Lung (tissue), 4 donors: ENCODE measurements around the genes EHMT2, CFB, TNXB and AGPAT1.

DNA sequence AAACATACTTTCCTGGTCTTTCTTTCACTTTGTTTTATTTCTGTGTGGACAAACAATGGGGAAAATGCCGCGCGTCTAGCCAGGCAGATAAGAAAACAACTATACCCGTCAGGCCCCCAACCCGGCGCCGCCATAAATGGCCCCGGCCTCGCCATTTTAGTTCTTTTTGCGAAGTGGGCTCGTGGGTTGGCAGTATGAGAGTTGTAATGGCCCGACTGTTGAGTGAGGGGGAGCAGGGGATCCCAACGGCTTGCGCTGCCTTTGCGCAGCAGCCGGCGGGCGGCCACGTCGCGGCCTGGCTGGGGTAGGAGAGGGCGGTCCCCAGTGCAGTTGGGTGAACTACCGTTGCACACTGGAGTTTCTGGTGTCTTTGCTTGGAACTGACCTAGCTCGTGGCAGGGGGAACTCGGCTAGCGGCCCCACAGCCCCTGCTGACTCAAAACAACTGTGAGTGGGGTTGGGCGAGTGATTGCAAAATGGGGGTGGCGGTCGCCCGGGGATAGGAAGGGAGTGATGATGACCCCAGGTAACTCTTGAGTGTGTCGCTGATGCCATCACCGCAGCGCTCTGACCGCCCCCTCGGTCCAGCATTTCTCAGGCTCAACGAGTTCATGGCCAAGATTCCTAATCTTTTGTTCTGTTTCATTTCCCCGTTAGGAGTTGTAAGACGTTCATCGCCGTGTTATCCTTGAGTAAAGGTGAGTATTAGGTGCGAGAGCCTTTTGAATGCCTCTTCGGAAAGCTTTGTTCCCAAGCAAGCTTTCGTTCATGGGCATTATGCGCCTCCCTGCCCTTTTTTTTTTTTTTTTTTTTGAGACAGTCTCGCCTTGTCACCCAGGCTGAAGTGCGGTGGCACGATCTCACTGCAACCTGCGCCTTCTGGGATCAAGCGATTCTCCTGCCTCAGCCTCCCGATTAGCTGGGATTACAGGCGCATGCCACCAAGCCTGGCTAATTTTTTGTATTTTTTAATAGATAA, 7.5 kb downstream of the HSPA1B start:
- PRO-cap = unidirectional peak, plus-strand start at position 164 of the sequence
- RAMPAGE, long total RNA = start-site peak on the plus strand centred at position 145 of the sequence, 42 bp wide, 423 and 14 reads in 2 replicates
- RRBS = no CpG with 5 or more reads among the region's 51 CpGs

GRCh38 chr6:31836760-31837778, 9.5 kb downstream of the HSPA1B start:
- PRO-cap = no peak
- RAMPAGE, long total RNA = no peak
- RRBS = no CpG with 5 or more reads among the region's 8 CpGs

GRCh38 chr6:31864470-31865203, 2.0 kb upstream of the NEU1 start:
- PRO-cap = no peak
- RAMPAGE, long total RNA = no peak
- RRBS = no CpG with 5 or more reads among the region's 18 CpGs

- PRO-cap = no peak
- RAMPAGE, long total RNA = no peak
- RRBS = no CpG with 5 or more reads among the region's 7 CpGs
Measured at GRCh38 chr6:31866137-31866429, 3.5 kb upstream of the NEU1 start.

DNA sequence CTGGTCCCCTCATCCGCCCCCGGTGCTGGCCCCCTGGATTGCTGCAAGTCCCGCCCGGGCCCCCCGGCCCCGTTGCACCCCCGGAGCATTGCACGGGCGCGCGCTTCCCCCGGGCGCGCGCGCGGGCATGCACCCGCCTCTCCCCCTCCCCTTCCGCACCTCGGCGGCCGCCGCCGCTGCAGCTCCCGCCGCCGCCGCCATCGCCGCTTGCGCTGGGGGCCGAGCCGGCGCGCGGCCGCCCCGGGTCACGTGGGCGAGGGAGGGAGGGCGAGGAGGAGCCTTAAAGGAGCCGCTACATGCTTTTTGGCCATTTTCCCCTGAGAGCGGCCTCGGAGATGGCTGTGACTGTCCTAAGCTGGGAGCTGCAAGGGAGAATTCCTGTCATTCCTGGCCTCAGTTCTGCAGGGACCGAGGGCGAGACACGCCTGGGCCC, at the start of gene EHMT2:
EHMT2 (minus strand) TSS at position 222 of the 433 bp plus-strand sequence.
- PRO-cap = bidirectional peak, plus-strand start at position 310 of the sequence, minus-strand start at position 211 of the sequence
- RAMPAGE, long total RNA = no peak
- RRBS = 5% methylated on average over 16 of the region's 47 CpGs

DNA sequence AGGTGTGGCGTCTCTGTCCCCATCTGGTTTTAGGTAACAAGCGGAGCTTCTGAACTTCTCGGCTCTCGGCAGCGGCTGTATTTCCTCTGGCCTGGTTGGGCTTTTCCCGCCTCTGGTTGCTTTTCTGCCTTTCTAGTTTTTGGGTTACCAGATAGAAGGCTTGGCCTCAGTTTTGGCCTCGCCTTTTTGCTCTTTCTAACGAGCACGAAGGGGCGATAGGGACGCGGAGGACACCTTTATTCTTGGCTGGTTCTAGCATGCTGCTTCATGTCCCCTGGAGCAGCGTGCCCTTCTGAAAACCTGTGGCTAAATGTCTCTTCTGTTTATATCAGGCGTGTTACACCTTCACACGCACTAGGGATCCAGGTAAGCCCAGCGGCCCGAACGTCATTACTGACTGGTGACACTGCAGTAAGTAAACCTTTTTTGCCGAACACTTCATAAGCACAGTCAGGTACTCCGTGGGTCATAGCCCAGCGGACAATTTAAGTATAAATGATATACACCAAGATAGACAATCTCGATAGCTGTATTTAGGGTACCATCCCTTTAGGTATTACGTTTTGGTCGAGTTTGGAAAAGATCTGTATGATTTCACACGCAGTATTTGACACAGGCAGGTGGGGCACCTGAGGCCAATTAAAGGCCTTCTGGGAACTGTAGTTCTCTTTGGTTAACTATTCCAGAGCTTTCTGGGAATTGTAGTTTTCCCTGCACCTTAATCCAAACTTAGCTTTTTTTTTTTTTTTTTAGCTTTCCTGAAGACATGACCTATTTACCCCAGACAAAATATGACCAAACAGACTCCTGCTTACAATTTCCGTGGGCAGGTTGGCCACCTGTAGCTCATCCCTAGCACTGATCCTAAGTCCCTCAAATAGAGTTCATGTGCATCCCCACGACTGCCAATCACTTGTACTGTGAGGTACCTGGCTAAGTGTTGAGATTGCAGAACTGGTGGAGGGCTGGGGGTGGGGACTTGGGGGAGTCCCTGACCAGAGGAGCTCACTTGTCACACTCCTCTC, 724 bp upstream of the EHMT2 start:
- PRO-cap = no peak
- RAMPAGE, long total RNA = no peak
- RRBS = no CpG with 5 or more reads among the region's 27 CpGs

DNA sequence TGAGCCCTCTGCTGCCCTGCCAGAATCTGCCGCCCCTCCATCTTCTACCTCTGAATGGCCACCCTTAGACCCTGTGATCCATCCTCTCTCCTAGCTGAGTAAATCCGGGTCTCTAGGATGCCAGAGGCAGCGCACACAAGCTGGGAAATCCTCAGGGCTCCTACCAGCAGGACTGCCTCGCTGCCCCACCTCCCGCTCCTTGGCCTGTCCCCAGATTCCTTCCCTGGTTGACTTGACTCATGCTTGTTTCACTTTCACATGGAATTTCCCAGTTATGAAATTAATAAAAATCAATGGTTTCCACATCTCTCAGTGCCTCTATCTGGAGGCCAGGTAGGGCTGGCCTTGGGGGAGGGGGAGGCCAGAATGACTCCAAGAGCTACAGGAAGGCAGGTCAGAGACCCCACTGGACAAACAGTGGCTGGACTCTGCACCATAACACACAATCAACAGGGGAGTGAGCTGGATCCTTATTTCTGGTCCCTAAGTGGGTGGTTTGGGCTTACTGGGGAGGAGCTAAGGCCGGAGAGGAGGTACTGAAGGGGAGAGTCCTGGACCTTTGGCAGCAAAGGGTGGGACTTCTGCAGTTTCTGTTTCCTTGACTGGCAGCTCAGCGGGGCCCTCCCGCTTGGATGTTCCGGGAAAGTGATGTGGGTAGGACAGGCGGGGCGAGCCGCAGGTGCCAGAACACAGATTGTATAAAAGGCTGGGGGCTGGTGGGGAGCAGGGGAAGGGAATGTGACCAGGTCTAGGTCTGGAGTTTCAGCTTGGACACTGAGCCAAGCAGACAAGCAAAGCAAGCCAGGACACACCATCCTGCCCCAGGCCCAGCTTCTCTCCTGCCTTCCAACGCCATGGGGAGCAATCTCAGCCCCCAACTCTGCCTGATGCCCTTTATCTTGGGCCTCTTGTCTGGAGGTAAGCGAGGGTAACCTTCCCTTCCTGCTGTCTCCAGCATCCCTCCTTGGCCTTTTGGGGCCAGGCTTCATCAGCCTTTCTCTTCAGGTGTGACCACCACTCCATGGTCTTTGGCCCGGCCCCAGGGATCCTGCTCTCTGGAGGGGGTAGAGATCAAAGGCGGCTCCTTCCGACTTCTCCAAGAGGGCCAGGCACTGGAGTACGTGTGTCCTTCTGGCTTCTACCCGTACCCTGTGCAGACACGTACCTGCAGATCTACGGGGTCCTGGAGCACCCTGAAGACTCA, at the start of gene CFB:
CFB (plus strand) TSS at position 728 of the 1,204 bp plus-strand sequence.
- PRO-cap = no peak
- RAMPAGE, long total RNA = start-site peak on the plus strand centred at position 758 of the sequence, 65 bp wide, 3,418 and 612 reads in 2 replicates
- RRBS = 12% methylated on average over 4 of the region's 21 CpGs

GRCh38 chr6:31947000-31947971, 1.4 kb downstream of the CFB start:
- PRO-cap = no peak
- RAMPAGE, long total RNA = no peak
- RRBS = 93% methylated on average over 14 of the region's 35 CpGs

DNA sequence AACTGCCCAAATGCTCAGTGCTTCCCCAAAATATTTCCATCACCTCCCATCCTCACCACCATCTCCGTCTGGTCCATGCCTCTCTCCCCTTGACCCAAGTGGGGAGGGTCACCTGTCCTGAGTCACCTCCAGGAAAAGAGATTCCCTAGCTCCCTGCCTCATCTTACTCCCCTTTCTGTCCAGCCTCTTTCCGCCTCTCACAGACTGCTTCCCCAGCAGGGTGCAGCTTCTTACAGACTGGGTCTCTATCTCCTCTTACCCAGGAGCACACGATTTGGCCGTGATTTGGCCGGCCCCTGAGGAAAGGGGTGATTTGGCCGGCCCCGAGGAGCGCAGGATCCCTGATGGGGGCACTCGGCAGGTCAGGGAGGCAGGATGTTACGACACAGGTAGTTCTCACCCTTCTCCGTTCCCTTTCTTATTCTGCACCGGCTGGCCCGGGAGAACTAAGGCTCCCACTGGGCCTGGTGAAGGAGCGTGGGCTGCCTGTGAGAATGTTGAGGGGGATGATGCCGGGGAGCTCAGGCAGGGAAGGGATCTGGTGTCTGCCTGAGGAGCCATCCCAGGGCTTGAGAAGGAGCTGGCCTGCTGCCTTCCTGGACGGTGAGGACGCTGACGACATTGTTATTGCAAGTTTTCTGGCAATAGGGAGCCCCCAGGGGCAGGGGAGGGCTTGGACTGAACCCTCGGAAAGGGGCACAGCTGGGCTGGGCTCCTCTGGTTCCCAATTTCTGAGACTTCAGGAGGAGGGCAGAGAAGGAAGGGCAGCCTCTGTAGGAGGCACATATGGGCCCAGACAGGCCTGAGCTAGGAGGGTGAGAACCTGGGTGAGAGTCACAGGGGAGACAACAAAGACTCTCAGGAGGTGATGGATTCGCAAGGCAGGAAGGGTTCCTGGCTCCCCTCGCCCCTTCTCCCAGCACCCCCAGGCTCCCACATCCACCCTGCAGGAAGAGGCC, 32.6 kb downstream of the CYP21A2 start:
- PRO-cap = no peak
- RAMPAGE, long total RNA = no peak
- RRBS = 71% methylated on average over 2 of the region's 21 CpGs

- PRO-cap = no peak
- RAMPAGE, long total RNA = no peak
- RRBS = 16% methylated on average over 25 of the region's 87 CpGs
Measured at GRCh38 chr6:32087034-32088263, 21.7 kb downstream of the TNXB start.

DNA sequence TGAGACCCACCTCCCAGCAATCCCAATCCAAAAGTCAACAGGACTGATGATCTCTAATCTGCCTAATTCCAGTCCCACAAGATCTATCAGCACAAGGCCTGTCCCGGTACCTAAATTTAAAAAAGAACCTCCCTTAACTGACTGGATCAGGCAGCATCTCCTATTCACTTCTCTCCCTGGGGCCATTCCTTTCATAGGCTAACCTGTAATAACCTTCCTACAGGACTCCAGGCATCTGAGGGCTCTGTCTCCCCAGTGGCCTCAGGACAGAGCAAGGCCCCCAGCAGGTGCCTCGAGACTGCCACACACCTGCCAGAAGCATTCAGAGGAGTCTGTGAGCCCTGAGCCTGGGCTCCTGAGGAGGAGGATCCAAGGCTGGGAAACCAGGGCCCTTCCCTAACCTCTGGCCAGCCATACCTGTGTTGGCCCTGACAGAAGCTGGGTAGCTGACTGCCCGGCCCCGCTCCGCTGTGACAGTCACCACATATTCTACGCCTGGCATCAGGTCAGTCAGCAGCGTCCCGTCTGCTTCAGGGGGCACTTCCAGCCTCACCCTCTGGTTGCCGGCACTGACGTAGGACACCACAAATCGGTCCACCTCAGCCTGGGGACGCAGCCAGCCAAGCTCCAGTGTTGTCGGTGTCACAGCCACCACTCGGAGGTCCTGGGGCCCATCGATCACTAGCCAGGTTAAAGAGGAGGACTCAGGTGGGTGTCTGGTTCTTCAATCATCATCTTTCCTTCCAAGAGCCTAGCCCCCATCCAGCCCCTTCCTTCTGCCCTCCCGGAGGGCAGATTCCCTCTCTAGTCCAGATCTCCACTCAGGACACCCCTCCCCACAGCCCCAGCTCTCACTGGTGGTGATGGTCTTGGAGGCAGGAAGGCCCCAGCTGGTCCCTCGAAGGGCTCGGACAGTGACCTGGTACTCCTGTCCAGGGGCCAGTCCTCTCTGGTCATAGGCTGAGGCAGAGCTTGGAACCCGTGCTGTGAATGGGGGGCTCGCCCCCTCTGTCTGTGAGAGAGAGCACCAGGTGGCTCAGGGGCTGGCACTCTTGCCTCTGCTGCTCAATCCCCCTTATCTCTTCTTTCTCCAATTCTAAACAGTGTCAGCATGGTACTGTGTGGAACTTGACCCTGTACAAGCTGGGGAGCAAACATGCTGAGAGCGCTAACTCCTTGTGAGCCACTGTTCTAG, 20.4 kb downstream of the TNXB start:
- PRO-cap = no peak
- RAMPAGE, long total RNA = no peak
- RRBS = no CpG with 5 or more reads among the region's 21 CpGs

GRCh38 chr6:32107917-32108783, 988 bp downstream of the TNXB start:
- PRO-cap = bidirectional peak, plus-strand start at chr6:32108402, minus-strand start at chr6:32108281
- RAMPAGE, long total RNA = no peak
- RRBS = no CpG with 5 or more reads among the region's 19 CpGs

GRCh38 chr6:32109153-32110220, at the start of gene TNXB:
Gene TNXB, minus strand, starts transcription at chr6:32109338.
- PRO-cap = no peak
- RAMPAGE, long total RNA = start-site peak on the minus strand at chr6:32109226-32109672, 18 and 25 reads in 2 replicates
- RRBS = no CpG with 5 or more reads among the region's 17 CpGs

- PRO-cap = no peak
- RAMPAGE, long total RNA = no peak
- RRBS = no CpG with 5 or more reads among the region's 8 CpGs
Measured at GRCh38 chr6:32110554-32111085, 1.5 kb upstream of the TNXB start.

DNA sequence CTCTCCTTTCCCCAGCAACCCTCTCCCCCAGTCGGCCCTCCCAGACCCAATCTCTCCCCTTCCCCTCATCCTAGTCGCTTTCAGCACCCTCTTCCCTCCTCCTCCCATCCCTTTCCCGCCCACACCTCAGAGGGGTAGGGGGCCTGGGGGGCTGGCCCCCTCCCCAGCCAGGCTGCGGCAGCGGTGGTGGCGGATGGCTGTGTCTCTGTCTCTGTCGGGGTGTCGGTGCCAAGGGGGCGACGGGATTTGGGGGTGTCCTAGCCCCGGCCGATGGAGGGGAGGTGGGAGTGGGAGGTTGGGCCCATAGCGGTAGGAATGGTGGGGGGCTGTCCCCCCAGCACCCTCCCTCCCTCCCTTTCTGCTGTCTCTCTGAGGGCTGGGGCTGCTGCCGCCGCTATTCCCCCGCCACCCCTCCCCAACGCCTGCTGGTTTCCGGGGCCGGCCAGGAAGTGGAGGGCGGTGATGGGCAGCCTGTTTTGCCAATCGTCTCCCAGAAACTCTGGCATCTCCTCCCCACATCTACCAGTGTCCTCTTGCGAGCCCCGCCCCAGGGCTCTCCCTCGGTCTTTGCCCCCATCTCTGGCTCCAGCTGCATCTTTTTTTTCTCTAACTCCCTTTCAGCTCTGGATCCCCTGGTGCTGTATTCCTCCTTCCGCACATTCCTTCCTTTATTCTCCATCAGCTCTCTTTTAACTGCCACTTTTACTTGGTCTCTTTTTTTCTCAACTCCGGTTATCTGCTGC, at the start of gene AGPAT1:
AGPAT1 (minus strand) TSS at position 396 of the 743 bp plus-strand sequence.
- PRO-cap = bidirectional peak, plus-strand start at position 558 of the sequence, minus-strand start at position 417 of the sequence
- RAMPAGE, long total RNA = no peak
- RRBS = no CpG with 5 or more reads among the region's 26 CpGs

DNA sequence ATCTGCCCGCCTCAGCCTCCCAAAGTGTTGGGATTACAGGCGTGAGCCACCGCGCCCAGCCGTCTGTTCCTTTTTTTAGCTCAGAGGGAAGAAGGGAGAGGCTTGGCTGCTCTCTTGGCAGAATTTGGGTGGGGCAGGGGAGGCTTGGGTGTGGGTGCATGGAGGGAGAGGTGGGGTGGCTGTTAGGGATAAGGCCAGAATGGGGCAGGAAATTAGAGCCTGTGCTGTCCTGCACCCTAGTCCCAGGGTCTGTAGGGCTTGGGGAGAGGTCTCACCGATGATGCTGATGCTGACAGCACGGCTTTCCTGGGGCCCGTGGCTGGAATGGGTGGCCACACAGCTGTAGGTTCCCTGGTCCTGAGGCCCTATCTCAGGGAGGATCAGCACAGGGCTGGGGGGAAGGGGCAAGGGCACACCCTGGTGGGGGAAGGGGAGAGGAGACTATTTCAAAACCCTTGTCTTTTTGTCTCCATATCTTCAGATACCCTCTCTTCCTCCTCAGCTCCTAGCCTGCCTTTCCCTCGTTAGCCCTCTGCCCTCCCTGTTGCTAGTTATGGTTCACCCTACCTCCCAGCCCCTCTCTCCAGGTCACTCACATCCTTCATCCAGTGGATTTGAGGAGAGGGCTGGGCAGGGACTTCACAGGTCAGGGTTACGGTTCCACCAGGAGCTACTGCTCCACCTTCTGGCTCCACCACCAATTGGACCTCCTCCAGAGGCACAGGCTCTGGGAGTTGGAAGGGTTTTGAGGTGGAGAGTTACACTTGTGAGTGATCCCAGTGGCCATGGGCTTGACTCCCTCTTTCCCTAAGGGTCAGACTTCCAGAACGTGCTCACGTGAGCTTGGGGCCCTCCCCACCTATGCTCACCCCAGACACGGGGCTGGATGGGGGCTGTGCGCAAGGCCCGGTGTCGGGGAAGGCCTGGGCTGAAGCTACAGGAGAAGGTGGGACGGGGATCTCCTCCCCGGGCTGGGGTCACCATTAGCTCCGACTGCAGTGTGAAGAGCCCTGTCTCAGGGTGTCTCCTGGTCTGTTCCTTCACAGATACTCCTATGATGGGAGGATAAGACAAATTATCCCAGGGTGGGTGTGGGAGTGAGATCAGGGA, 1.7 kb downstream of the AGER start:
- PRO-cap = no peak
- RAMPAGE, long total RNA = no peak
- RRBS = 85% methylated on average over 4 of the region's 19 CpGs

DNA sequence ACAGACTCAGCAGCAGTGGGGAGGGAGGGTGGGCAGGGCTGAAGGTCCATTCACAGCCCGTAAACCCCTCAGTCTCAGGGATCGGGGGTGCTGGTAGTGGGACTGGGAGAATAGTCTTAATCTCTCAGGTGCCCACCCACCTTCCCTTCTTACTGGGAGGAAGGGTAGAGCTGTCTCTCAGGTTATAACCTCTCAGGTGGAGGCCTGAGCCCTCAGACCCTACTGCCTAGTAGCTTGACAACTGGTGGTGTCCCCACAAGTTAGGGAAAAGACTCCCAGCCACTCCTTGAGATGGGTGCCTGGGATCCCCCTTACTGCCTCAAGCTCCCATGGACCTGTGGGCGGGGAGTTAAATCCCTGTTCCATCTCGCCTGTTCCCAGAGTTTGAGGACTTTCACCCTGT, 807 bp upstream of the PBX2 start:
- PRO-cap = no peak
- RAMPAGE, long total RNA = no peak
- RRBS = no CpG with 5 or more reads among the region's 4 CpGs

- PRO-cap = bidirectional peak, plus-strand start at chr6:32196012, minus-strand start at chr6:32196146
- RAMPAGE, long total RNA = no peak
- RRBS = 1% methylated on average over 39 of the region's 70 CpGs
Measured at GRCh38 chr6:32195358-32196308, 3.2 kb upstream of the GPSM3 start.

- PRO-cap = no peak
- RAMPAGE, long total RNA = no peak
- RRBS = no CpG with 5 or more reads among the region's 9 CpGs
Measured at GRCh38 chr6:32415590-32415949, 8.6 kb upstream of the BTNL2 start.

DNA sequence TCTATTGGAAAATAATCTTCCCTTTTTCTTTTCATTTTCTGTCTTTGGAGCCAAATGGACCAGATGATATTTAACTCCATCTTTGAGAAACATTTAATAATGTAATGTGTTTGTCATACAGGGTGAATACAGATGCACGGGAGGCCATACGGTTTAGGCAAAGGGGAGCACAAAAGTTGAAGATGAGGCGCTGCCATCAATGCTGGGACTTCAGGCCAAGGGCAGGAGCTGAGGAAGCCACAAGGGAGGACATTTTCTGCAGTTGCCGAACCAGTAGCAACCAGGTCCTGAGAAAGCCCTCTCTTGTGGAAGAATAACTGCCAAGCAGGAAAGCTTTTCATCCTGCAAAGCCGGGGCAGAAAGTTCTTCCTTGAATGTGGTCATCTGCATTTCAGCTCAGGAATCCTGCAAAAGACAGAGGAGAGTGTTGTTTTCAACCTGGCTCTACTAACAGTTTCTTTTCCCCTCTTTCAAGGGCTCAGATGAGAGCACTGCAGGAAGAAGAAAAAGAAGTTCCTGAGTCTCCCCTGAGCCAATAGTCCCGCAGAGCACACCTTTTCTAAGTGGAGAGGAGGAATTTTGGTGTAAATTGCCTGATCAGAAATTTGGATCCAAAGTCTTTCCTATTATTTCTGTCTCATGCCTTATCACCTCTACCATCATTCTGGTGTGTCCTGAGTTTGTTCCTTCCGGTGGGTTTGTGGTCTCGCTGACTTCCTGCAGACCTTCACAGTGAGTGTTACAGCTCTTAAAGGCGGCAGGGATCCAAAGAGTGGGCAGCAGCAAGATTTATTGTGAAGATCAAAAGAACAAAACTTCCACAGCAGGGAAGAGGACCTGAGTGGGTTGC, 10.7 kb downstream of the HLA-DRB1 start:
- PRO-cap = no peak
- RAMPAGE, long total RNA = no peak
- RRBS = no CpG with 5 or more reads among the region's 9 CpGs